Type B pancreatic cell (in vitro differentiated cells): ENCODE data around the gene POMP.

DNA sequence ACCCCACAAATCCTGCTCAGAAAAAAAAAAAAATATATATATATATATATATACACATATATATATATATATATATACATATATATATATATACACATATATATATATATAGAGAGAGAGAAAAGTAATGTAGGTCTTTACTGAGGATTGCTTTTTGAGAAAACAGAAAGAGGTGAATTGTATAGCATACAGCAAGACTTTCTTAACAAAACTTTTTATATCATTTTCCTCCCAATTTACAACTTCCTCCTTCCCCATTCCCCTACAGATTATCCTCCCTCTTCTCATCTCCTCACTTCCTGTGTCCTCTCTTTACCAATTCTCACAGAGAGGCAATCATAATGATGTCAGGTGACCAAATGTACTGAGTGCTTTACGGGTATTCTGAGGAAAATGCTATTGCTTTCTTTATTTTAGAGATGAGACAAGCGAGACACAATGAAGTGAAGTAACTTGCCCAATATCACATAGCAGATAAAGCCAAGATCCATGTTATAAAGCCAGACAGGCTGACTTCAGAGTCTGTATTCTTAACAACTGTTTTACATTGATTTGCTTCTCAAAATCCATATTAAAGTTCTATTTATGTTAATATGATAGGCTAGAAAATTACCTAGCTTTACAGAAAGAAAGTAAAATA, 1.7 kb upstream of the MTMR6 start:
- PRO-cap: no peak

DNA sequence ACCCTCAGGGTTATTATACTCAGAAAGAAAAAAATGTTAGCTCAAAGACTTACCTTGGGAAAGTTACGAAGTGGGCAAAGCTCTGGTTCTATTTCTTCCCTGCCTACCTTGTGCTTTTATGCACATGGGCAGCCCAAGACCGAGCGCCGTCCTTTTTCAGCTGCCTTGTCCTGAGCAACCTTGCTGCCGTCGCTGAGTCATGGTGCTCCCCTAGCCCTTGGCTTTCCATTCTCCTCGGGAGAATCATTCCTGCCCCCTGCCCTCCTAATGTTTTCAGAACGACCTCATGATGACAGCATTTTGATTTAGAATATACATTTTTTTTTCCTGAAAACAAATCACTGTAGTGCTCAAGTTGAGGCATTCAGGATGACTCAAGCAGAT, 279.9 kb downstream of the SHISA2 start:
- PRO-cap: no peak

DNA sequence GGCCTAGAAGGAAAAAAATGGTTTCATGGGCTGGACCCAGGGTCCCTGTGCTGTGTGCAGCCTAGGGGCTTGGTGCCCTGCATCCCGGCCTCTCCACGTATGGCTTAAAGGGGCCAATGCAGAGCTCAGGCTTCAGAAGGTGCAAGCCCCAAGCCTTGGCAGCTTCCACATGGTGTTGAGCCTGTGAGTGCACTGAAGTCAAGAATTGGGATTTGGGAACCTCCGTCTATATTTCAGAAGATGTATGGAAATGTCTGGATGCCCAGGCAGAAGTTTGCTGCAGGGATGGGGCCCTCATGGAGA, 22.2 kb downstream of the GPR12 start:
- PRO-cap: no peak

GRCh38 chr13:26930232-26930738, 169.7 kb upstream of the GPR12 start:
- PRO-cap: no peak

- PRO-cap: no peak
Measured at GRCh38 chr13:26956176-26956457, 195.5 kb upstream of the GPR12 start.

DNA sequence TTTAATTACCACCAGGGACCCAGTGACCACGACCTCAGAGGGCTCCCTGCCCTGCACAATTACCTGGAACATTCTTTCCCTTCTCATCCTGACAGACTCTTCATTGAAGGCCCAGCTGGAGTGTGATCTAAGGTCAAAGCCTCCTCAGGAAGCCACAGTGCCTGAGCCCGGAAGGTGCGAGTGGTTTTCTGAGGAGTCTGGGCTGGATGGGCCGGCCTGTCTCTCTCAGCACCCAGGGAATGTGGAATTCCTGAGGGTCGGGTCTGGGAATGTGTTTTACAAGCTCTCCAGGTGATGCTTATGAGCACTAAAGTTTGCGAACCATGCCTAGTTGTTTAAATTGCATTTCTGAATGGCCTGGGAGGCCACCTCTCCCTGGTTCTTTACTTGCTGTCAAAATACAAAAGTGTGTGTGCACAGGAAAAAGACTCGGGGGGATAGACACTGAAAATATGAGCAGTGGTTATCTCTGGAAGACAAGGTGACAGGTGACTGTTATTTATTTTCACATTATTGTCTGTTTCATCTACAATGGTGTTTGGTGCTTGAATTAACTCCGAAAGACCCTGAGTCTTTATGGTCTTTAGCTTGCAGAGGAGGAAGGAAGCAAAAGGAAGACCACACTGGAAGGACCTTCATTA, 193.0 kb downstream of the USP12 start:
- PRO-cap: no peak

GRCh38 chr13:27142444-27142924, 29.1 kb downstream of the USP12 start:
- PRO-cap: no peak

- PRO-cap: no peak
Measured at GRCh38 chr13:27272645-27272872, 1.9 kb downstream of the RASL11A start.

DNA sequence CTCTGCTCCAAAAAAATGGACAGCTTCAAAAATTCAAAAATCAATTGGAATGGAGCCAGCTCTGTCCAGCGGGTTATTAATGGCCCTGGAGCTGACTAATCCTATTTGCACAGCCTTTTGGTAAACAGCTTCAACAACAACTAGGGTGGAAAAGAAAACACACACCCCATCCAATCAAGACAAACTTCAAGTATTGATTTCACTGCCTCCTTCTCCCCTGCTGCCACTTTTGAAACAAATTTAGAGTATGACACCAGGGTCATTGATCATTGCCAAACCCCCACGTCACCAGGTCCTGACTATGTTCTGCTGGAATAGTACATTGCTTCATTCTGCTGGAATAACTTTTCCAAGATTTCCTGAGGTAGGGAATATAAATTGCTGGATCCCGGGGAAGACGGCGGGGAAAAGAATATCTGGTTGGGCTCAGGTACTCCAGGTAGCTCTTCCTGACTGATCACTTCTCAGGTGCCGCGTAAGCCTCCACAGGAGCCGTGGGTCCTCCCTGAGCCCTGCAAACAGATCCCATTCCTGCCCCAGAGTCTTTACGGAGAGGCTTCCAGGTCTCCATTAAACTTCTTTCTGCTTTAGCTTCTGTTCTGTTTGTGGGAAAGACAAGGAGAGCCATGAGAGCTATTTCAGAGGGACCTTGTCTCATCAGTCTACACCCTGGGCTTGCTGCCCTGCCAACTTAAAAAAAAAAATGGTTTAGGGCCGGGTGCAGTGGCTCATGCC, 56.7 kb upstream of the GTF3A start:
- PRO-cap: no peak

GRCh38 chr13:27534369-27534725, 84.0 kb upstream of the MTIF3 start:
- PRO-cap: no peak

GRCh38 chr13:27581262-27581978, 38.9 kb downstream of the LNX2 start:
- PRO-cap: no peak

- PRO-cap: no peak
Measured at GRCh38 chr13:27747527-27747726, 44.9 kb upstream of the GSX1 start.

GRCh38 chr13:28492510-28493087, 2.3 kb downstream of the FLT1 start:
- PRO-cap: no peak

GRCh38 chr13:28558117-28559098, 63.5 kb upstream of the FLT1 start:
- PRO-cap: no peak

DNA sequence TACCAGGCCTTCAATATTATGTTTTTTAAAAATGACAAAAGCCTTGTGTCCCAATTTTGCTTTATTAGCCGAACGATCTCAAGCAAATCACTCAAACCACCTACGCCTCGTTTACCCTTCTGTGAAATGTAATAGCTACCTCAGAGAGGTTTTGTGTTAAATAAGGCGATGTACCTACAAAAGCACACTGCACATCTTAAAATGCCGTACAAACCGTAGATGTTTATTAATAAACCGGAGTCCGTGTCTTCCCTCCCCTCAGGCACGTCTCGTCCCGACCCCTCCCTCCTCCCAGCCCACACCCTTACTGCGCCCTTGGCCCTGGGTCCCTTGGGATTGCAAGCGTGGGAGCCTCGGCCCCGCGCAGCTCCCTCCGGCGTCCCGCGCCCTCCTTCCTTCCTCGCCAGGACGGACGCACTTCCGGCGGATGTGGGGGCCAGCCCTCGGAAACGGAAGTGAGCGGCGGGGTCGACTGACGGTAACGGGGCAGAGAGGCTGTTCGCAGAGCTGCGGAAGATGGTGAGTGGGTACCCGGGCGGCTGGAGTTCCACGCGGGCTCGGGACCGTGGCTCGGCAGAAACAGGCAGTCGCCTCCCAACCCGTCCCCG, at the start of gene POMP:
Gene POMP (plus strand): TSS at position 462 of the 608 bp plus-strand sequence.
- PRO-cap: bidirectional peak, plus-strand start at position 502 of the sequence, minus-strand start at position 394 of the sequence

- PRO-cap: no peak
Measured at GRCh38 chr13:28710049-28710812, 8.5 kb downstream of the SLC46A3 start.

GRCh38 chr13:28744056-28744519, 25.3 kb upstream of the SLC46A3 start:
- PRO-cap: no peak

DNA sequence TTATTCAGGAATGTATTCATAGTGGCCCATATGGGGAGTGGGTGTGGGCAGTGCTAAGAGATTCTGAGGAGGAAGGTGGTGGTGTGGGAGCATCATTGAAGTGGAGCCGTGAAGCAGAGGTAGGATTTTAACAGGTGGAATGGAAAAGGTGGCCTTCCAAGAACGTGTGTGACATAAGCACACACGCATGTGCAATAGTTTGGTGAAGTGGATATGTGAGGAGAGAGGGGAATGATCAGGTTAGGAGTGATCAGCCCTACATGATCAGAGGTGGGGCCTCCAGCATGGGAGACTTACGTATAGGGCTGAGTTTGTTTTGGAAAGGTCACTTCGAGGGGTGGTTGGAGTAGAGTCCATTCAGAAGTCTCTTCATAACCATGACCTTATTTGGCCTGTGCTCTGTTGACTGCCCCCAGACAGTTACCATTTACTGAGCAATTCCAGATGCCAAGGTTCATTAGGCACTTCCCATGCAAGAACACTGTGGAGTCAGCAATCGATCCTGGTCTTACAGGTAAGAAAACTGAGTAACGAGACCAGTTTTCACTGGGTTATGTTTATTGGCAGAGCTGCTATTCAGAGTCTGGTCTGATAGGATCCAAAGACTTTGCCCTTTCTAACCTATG, 134.5 kb downstream of the MTUS2 start:
- PRO-cap: no peak

DNA sequence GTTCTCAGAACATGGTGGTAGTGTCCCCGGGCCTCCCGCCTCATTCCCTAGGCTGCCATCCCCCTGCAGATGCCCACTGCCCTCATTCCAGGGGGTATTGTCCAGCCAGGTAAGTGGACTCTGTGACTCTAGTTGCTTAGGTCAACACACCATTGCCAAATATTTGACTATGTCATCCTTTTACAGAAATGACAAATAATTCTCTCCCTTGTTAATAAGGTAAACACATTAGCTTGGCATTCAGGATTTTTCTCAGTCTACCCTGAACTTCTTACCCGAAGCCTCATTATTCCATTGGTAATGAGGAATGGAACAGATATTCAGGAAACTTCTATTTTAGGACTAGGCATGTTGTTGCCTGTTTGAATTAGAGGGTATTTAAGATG, 303.7 kb downstream of the MTUS2 start:
- PRO-cap: no peak

GRCh38 chr13:29511582-29512907, 83.4 kb downstream of the SLC7A1 start:
- PRO-cap: no peak